Bronchial epithelial cell (primary cell): ENCODE measurements around the gene CALD1.

- RRBS, 2 experiments, result no CpG with 5 or more reads among the region's 3 CpGs
Observed at GRCh38 chr7:134083653-134084397, 43.3 kb upstream of the LRGUK start.

- RRBS, 2 experiments, result no CpG with 5 or more reads among the region's 4 CpGs
Observed at GRCh38 chr7:134429470-134429715, 29.5 kb downstream of the AKR1B1 start.

DNA sequence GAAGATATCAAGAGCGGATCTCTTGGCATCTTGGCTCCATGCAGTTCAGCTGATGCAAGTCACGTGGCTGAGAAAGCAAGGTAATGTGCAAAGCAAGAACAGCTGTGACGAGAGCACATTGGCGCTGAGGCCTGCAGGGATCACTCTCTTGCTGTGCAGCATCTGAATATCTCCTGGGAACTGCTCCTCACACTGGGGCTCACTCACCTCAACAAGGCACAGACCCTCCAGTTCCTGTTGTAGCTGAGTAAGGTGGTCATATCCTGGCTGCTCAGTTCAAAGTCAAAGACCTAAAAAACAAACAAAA lies 13.9 kb downstream of the AKR1B1 start:
- RRBS, 2 experiments, result no CpG with 5 or more reads among the region's 4 CpGs

GRCh38 chr7:134542189-134542640 lies 6.7 kb upstream of the AKR1B15 start:
- RRBS, 2 experiments, result no CpG with 5 or more reads among the region's 6 CpGs

DNA sequence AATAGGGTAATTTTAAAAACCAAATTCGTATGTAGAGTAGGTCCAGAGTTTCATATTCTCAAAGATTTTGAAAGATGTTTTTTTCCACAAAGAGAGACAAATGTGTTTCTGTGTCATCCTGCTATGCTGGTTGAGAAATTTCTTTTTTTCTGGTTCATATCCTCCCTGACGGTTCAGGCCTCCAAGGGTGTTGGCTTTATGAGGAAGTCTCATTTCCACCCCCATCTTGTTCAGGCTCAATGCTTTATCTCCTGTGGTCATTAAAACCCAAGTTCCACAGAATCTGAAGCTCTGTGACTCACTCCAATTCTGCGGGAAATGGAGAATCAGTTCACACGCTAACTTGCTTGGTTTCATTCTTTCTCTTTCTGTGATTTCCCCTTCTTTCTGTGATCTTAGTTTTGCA lies 41.5 kb upstream of the CALD1 start:
- RRBS, 2 experiments, result no CpG with 5 or more reads among the region's 4 CpGs

- RRBS, 2 experiments, result 0% methylated on average over 3 of the region's 18 CpGs; no CpG with 5 or more reads in 1 of the 2 experiments
Observed at GRCh38 chr7:134778994-134779991, at the start of gene CALD1. TSS of gene CALD1 (plus strand) at chr7:134779634.

GRCh38 chr7:134835158-134835450 lies 55.7 kb downstream of the CALD1 start:
- RRBS, 2 experiments, result no CpG with 5 or more reads among the region's 2 CpGs

GRCh38 chr7:134906472-134907589 lies 79.5 kb upstream of the AGBL3 start:
- RRBS, 2 experiments, result no CpG with 5 or more reads among the region's 7 CpGs

- RRBS, 2 experiments, result no CpG with 5 or more reads among the region's 4 CpGs
Observed at GRCh38 chr7:134910847-134911390, 75.4 kb upstream of the AGBL3 start.

DNA sequence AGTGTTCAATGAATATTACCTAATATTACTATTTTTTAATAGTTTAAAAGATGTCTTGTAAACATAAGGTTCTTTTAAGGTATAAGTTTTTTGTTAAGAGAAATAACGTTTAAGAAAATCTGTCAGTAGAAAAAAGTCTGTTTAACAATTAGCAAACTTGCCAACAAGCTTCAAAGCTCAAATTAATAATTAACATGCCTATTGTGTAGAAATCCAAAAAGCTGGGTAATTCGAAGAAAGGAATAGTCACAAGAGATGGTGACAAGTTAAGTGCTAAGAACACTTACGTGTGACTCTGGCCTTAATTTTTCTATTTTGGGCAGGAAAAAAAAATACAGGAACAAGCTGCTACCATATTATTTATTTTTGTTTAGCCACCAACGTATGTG lies 43.6 kb upstream of the AGBL3 start:
- RRBS, 2 experiments, result no CpG with 5 or more reads among the region's 4 CpGs

GRCh38 chr7:134985978-134986300 lies 369 bp upstream of the AGBL3 start:
- RRBS, 2 experiments, result no CpG with 5 or more reads among the region's 5 CpGs

- RRBS, 2 experiments, result no CpG with 5 or more reads among the region's 8 CpGs
Observed at GRCh38 chr7:135150804-135151975, 3.3 kb downstream of the TMEM140 start.

DNA sequence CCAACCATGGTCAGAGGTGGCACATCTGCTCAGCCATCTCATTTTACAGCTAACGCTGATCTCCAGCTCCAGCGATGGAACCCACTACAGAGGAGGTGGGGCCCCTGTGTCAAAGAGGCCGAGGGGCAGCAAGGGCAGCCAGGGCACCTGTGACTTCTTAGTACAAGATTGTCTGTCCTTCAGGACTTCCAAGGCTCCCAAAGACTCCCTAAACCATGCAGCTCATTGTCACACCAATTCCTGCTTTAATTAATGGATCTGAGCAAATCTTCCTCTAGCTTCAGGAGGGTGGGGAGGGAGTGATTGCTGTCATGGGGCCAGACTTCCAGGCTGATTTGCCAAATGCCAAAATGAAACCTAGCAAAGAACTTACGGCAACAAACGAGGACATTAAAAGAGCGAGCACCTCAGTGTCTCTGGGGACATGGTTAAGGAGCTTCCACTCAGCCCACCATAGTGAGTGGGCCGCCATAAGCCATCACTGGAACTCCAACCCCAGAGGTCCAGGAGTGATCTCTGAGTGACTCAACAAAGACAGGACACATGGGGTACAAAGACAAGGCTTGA lies 5.4 kb downstream of the CYREN start:
- RRBS, 2 experiments, result no CpG with 5 or more reads among the region's 7 CpGs

- RRBS, 2 experiments, result no CpG with 5 or more reads among the region's 26 CpGs
Observed at GRCh38 chr7:135186094-135187313, 16.0 kb upstream of the CYREN start.

GRCh38 chr7:135291728-135292038 lies 58.0 kb downstream of the STRA8 start:
- RRBS, 2 experiments, result no CpG with 5 or more reads among the region's 7 CpGs

DNA sequence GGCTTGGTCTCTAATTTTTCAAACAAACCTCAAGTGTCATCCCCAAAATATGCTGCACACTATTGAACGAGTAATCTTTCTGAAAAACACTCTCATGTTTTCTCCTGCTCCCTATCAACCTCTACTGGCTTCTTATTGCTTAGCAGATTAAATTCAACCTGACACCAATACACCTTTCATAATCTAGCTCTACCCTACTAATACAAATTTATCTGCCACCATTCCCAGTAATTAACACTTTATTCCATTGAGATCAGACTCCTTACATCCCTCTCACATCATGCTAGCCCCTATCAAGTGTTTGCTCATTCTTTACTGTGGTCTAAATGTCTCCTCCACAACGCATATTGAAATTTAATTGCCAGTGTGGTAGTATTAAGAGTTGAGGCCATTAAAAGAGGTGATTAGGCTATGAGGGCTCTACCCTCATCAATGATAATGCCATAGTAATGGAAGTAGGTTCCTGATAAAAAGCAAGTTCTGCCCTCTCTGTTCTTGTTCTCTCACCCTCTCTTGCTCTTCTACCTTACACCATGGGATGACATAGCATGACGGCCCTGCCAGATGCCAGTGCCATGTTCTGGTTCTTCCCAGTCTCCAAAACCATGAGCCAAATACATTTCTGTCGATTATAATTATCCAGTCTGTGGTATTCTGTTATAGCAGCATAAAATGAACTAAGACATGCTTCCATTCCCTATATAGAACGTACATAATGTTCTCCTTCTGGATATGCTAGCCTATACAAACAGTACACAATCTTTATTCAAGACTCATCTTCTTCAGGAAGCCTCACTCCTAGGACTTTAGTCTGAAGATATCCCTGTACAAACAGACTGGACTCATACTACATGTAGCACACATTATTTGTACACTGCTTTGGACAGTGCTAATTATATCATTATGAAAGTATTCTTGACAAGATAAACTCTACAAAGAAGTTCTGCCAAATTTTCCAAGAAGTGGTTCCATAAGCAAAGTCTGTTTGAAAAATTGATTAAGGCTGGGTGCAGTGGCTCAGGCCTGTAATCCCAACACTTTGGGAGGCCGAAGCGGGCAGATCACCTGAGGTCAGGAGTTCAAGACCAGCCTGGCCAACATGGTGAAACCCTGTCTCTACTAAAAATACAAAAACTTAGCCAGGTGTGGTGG lies 8.0 kb downstream of the CNOT4 start:
- RRBS, 2 experiments, result no CpG with 5 or more reads among the region's 7 CpGs

GRCh38 chr7:135939278-135939912 lies 37.8 kb downstream of the MTPN start:
- RRBS, 2 experiments, result no CpG with 5 or more reads among the region's 8 CpGs

DNA sequence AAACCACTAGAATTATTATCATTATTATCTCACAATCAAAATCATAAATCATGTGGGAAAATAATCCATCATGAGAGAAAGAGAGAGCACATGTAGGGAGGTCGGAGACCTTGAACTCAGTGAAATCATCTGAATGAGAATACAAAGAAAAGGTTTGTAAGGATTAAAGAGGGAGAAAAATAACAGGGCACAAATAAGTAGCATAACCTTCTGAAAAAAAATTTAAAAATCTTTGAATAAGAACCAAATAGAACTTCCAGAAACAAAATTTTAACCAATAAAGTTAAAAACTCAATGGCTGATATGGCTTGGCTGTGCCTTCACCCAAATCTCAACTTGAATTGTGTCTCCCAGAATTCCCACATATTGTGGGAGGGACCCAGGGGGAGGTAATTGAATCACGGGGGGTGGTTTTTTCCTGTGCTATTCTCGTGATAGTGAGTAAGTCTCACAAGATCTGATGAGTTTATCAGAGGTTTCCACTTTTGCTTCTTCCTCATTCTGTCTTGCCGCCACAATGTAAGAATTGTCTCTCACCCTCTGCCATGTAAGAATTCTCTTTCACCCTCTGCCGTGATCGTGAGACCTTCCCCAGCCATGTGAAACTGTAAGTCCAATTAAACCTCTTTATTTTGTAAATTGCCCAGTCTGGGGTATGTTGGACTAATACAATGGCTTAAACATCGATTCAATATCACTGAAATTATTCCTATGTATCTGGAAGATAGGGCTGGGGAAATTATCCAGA lies 115.4 kb upstream of the MTPN start:
- RRBS, 2 experiments, result no CpG with 5 or more reads among the region's 7 CpGs

DNA sequence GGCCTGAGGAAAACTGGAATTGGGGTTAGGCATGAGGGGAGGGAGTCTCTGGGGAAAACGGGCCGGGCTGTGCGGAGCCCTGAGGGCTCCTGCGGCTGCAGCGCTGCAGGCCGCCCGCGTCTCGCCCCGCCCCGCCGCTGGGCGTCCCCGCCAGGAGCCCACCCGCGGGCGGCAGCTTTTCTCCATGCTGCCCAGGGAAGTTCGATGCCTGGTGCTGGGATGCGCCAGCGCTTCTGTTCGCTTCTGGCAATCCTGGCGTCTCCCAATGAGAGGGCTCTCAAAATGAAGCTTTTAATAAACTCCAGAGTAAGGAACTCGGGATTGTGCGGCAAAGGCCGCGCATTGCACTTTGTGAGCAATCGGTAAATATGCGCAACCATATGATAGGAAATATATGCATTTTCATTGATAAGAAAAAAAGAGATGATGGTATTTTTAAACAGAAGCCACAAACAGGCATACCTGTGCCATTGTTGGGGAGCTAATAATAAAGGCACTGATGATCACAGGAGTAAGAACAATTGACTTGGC lies 2.8 kb downstream of the CHRM2 start:
- RRBS, 2 experiments, result no CpG with 5 or more reads among the region's 28 CpGs

DNA sequence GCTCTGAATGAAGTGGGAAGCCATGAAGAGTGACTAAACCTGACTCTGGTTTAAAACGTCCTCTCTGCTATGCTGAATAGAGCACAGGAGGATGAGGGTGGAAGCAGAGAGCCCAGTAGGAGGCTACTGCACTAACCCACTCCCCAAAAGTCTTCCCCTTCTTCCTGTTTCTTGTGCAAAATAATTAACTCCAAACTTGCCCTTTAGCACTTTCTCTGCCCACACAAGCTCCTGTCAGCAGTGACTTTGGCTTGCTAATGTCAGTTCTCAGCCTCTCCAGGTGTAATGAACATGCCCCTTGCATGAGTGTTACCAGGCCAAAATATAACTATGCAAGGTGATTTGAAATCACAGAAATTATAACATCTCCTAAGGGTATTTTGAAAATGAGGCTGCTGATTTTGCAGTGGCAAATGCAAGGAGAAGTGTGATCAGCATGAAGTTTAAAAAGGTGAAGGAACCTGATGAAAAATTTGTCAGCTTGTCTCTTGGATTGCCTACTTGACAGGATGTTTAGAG lies 3.8 kb upstream of the PTN start:
- RRBS, 2 experiments, result no CpG with 5 or more reads among the region's 1 CpG